Placental pericyte (primary cell): ENCODE measurements around a stretch of chr1.

DNA sequence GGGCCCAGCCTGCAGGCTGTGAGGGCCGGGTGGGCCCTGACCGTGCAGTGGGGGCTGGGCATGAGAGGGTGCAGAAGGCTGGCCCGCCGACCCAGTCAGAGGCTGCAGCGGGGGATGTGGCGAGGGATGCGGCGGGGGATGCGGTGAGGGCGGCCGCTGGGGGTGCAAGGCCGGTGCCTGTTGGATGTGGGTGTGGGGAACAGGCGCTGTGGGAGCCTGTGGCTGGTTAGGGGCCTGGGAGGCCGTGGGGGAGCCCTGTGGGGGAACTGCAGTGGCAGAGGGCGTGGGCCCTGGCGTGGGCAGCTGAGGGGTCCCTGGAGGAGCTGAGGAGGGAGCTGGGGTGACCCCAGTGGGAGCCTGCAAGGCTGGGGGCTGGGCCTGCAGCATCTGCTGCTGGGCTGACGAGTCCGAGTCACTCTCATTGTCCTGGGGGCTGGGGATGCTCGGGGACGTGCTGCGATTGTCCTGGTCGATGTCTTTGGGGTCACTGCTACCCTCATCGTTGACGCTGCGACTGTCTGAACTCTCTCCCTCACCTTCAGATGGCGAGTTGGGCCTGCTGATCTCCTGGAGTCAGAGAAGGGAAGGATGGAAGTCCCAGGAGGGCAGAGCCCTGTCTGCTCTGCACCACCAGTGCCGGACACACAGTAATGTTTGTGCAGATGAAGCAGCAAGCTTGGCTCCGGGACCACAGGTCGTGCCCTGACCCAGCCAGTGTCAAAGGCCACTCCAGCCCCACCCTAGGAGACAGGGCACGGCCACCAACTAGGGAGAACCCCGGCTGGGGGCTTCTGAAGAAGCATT is 43.2 kb downstream of the SLC45A1 start:
- CAGE, long polyA plus RNA = no peak

DNA sequence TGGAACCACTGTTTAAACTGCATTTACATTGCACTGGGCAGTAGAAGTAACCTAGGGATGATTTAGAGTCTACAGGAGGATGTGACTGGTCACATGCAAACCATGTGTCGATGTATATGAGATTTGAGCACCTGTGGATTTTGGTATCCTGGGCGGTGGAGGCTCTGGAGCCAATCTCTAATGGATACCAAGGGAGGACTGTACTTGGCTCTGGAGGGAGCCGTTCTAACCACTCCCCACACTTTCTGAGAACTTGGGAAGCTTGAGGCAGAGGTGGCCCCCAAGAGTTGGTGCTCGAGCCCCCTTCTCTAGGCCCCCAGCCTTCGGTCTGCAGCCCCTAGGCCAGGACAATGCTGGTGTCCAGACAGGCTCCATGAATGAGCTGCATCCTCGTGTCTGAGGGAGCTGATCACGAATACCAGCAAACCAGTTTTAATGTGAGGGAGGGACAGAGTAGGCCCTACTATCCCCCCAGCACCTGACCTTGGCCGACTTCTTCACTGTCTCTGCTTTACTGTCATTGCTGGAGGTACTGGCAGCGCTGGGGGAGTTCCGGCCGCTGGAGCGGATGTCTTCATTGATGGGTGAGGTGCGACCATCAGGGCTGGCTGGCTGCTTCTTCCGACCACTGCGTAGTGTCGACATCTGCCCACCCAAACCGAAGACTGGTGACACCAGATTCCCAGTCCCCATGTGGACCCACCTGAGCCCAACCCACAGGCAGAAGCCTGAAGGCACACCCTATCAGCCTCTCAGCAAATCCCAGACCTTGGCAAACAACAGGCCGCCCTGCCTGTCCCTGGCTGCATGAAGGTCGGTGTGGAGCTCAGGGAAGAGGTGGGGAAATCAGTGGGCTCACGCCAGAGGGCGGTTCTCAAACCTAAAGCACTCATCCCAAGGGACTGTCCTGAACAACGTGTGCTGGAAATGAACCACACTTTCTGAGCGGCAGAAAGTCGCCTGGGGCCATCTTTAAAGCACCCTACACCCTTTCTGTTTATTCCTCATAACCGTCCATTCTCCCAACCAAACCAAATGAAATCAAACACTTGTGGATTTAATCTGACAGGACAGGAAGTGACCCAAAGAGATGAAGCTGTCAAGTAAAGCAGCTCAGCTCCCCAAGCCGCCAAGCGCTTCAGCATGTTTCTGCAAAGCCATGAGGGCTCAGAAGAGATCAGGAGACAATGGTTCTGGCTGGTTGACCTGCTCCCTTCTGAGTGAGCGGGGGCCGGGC is 44.7 kb downstream of the SLC45A1 start:
- CAGE, long polyA plus RNA = no peak

- CAGE, long polyA plus RNA = no peak
These were observed 72.2 kb downstream of the SLC45A1 start for GRCh38 chr1:8390173-8390537.

- CAGE, long polyA plus RNA = no peak
These were observed 81.7 kb downstream of the SLC45A1 start for GRCh38 chr1:8399517-8400083.

DNA sequence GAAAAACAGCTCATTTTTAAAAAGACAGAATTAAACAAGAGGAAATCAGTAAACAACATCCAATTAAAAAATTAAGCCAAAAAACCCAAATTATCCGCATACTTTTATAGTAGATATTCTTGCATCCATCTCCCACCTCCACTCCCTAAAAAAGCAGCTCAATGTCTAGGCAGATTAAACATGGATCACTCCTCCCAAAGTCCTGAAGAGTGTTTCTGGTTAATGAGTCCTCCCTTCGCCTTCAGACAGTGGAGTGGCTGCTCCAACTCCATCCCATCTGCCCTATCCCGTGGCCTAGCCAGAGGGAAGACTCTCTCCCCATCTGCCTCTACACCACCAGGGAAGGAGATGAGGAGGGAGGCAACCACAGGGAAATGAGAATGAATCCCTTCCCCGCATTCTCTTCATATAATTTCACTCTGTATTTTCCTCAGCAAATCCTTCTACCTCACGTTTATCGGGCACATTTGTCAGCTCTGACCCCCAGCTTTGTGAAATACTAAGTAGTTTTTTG is 103.8 kb downstream of the SLC45A1 start:
- CAGE, long polyA plus RNA = no peak

DNA sequence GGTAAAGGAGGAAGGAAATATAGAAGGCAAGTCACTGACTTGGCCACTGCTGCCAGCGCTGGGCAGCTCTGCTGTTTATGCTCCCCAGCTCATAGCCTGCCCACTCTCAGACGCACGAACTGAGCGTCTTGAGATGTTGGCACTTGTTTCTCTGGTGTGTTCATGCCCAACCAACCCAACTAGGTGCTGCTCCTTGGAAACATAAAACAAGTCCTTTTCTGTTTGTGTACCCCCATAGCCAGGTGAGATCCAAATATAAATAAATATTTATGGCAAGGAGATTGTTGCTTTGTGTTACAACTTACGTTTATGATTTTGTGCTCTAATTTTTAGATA is 110.2 kb downstream of the SLC45A1 start:
- CAGE, long polyA plus RNA = no peak

DNA sequence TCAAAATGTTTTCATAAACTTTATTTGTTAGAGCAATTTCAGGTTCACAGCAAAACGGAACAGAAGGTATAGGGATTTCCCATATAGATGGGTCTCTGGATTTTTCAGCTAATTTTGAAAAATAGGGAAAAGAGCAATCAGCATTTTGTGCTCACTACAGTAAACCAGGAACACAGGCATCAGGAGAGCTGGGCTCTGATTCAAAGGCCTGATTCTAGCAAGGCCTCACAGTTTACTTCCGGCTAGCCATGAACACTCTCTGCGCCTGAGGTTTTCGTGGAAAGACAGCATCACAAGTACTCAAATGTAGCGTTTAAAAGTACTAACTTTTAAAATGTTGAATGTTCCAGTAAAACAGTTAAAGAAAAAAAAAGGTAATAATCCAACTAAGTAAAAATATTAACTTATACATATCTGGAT is 120.5 kb downstream of the SLC45A1 start:
- CAGE, long polyA plus RNA = no peak

DNA sequence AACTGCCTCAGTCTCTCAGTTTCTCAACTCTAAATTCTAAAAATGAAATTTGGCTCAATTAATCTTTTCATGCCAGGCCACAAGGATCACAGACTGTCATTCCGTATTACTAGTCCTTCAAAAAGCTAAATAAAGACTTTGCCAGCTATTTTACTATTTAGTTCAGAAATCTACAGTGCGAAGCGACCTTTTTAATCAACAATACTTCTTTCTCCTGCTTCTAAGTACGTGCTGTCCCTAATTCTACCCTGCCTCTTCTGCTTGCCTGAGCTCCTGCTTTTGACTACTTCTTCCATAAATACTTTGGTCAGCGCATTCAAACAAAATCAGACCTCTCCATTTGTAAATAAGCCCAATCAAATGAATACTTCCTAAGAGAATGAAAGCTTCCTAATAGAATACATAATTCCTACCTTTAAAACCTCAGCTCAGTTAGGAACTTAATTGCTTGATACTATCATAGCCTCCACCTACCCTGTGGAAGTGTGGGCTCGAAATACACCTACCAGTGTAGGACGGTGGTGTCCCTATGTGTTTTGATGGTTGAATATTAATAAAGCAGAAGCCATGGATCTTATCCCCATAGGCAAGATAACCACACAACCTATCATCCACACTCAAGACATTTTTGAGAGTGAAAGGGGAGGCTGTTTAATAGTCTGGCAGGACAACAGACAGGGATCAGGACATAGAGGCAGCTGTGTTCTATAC is 196.8 kb downstream of the RERE start:
- CAGE, long polyA plus RNA = no peak

DNA sequence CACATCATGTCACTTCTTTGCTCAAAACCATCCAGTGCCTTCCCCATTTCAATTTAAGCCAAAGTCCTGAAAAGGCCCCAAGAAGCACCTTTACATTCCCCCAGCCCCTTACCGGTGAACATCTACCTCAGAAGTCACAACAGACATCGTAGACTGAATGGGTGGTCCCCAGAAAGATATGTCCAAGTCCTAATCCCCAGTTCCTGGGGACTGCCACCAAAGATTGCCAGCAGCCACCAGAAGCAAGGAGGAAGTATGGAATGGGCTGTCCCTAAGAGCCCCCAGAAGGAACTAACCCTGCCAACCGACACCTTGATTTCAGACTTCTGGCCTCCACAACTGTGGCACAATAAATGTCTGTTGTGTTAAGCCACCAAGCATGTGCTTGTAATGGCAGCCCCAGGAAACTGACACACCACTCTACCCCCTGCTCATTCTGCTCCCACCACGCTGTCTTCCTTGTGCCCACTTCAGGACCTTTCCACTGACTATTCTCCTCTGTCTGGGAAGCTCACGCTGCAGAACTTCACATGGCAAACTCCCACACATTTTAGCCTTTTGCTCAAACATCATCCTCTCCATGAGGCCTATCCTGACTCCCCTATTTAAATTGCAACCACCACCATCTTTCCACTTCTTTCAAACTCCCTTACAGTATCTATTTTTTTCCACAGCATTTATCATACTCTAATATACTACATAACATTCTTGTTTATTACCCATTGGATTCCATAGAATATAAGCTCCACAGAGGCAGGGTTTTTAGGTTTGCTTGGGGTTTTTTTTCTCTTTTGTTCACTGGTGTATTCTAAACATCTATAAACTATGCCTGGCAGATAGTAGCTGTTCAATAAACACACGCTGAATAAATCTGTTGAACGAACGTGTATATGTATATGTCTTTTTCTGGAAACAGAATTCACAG is 33.5 kb downstream of the RERE start:
- CAGE, long polyA plus RNA = no peak

DNA sequence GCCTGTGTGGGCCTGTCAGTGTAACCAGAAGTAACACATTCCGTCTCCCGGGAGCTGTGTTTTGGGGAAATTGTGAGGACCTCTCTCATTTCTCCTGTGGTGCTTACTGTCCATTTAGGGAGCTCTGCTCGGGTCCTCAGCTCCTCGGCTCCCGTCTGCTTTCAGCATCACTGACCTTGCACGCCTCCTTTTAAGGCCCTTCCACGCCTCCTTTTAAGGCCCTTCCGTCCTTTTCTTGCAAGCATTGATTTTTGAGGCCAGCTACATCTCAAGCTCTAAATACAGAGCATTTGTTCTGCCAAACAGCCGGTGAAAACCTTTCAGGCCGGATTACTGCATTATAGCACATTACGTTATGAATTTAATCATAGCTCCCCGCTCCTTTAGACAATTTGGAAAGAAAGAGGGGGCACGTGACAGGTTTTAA is 9.8 kb downstream of the CA6 start:
- CAGE, long polyA plus RNA = no peak

GRCh38 chr1:8986728-8987223 is 39.4 kb downstream of the SLC2A7 start:
- CAGE, long polyA plus RNA = no peak

DNA sequence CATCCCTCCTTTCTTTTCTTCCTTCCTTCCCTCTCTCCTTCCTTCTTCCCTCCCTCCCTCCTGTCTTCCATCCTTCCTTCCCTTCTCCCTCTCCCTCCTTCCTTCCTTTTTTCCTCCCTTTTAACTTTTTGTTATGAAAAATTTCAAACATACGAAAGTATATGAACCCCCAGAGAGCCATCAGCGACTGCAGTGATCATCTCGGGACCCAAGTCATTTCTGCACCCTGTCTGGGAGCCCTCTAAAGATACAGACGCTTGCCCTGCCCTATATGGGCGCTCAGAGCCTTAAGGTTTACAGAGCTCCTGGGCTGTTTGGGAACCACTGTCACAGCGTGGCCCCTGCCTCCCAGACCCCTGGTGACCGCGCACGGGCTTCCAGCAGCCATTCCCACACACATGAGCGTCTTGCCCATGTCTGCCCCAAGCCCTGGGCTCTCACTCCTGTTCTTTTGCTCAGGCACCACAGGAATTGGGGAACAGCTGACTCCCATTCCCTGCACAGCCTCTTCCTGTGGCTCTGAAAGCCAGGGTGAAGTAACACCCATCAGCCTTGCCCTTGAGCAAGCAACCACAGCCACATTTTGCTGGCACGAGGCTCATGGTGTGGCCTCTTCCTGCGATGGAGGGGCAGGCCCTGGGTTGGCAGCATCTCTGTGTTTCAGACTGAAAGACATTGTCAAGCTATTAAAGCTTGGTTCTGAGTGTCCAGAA is 14.2 kb upstream of the GPR157 start:
- CAGE, long polyA plus RNA = no peak

DNA sequence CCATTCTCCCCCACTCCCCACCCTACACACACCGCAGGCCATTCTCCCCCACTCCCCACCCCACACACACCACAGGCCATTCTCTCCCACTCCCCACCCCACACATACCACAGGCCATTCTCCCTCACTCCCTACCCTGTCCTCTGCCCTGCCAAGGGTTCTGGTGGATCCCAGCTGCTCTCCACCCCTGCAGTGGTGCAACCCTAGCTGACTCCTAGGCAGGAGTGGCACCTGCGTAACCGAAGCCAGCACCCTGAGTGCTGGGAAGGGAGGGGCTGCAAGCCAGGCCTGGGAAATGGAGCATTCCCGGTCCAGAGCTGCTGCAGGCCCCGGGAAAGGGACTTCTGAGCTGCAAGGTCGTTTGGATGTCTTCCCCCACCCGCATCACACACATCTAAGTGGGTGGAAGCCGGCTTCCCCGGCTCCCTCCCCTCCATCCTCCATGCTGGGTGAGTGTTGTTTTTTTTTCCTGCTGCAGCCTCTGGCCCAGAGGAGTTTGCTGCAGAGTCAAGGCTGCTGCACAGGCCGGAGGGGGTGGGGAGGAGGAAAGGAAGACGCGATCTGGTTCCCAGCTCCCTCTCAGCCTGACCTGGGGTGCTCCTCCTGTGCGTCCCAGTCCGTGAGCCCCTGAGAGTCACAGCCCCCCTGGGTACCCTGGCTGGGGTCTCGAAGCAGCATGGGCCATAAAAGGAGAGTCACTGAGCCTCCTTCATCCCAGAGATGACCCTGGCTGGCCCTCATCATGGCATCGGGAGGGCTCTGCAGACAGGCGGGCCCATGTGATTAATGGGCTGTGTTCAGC is 16.1 kb downstream of the H6PD start:
- CAGE, long polyA plus RNA = no peak

DNA sequence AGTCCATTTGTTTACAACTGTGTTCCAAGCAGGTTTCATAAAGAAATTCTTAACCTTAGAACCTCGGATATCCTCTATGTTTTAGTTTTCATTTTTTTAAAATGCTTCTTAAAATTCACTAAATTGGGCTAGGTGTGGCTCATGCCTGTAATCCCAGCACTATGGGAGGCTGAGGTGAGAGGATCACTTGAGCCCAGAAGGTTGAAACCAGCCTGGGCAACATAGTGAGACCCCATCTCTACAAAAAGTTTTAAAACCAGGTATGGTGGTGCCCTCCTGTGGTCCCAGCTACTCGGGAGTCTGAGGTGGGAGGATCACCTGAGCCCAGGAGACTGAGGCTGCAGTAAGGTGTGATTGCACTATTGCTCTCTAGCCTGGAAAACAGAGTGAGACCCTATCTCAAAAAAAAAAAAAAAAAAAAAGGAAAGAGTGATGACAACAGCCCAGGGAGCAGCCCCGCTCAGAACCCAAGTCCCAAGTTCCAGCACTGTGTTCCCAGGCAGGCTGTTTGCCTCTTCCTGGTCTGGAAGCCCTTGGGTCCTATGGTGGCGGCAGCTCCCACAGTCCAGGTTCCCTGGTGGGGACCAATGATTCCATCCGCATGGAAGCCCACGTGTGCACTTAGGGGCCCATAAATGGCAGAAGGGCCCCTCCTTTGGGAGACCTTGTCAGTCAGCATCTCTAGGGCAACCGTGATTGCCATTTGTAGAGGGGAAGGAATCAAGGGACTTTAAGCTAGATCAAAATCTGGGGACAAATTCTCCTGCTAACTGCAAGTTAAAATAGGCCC is 24.7 kb upstream of the SPSB1 start:
- CAGE, long polyA plus RNA = no peak

DNA sequence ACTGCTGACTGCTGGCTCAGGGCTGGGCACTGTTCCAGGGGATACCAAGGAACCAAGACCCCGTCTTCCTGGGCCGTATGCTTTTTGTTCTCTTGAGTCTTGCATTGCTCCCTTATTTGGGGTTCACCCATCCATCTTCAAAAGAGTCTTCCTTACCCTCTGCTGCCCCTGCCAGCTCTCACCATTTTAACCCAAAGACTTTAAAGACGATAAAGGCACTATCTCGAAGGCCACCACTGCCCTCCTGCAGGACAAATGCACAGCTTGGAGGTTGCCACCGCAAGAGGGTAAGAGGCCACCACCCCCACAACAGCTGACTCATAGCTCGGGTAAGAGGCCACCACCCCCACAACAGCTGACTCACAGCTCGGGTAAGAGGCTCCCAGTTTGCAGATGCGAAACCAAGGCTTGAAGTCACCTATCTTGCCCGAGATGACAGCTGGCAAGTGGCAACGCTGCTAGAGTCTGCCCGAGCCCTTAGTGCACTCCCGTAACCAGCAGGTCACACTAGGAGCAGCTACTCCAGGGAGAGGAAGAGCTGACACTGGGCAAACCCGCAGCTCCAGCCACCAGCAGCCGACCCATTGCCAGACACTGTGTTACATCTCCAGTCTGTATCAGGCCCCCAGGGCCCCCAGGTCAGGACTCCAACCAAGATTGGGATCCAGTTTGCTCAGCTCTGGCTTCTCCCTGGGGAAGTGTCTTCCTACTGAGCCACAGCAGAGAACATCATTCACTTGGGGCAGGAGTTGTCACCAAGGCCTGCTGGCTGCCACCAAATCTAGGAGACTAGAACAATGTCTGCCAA is 17.1 kb upstream of the SPSB1 start:
- CAGE, long polyA plus RNA = no peak

GRCh38 chr1:9304071-9304496 is 11.4 kb downstream of the SPSB1 start:
- CAGE, long polyA plus RNA = no peak

- CAGE, long polyA plus RNA = no peak
These were observed 22.8 kb downstream of the SPSB1 start for GRCh38 chr1:9315256-9316063.

GRCh38 chr1:9355959-9357076 is 63.6 kb downstream of the SPSB1 start:
- CAGE, long polyA plus RNA = no peak

GRCh38 chr1:9376392-9377611 is 84.1 kb downstream of the SPSB1 start:
- CAGE, long polyA plus RNA = no peak

GRCh38 chr1:9437341-9437715 is 101.9 kb upstream of the SLC25A33 start:
- CAGE, long polyA plus RNA = no peak